ENCODE data around the genes LRRC23 and C1R.

DNA sequence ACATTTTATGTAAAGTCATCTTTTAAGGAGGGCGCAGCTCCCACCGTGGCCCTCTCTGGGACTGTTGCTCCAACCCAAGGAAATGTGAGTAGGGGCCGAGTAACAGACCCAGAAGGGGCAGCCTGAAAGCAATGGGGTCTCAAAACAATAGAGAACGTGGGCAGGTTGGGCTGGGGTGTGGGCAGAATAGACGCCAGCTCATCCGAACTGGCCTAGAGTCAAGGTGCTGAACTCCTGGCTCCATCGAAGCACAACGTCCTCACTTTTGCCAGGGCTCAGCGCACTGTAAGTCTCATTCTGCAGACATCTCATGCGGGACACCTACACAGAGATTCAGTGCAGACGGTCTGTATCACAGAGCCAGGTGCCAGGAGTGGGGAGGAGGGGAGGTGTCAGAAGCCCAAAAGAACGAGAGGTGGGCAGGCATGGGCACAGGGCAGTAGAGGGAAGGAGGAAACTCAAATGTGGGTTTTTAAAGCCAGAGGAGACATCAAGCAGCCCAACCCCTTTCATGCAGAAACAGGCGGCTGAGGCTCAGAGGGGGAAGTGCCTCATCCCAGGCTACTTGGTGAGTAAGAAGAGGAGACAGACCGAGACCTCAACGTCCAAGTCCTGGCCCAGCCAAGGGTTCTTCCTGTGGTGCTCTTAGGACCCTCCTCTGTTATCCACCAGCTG, 2.5 kb upstream of the LPAR5 start:
- PRO-cap, 3 experiments: no peak in any of the 3 experiments
- RAMPAGE, long total RNA: no peak
- RRBS, 2 experiments: no CpG with 5 or more reads among the region's 15 CpGs

DNA sequence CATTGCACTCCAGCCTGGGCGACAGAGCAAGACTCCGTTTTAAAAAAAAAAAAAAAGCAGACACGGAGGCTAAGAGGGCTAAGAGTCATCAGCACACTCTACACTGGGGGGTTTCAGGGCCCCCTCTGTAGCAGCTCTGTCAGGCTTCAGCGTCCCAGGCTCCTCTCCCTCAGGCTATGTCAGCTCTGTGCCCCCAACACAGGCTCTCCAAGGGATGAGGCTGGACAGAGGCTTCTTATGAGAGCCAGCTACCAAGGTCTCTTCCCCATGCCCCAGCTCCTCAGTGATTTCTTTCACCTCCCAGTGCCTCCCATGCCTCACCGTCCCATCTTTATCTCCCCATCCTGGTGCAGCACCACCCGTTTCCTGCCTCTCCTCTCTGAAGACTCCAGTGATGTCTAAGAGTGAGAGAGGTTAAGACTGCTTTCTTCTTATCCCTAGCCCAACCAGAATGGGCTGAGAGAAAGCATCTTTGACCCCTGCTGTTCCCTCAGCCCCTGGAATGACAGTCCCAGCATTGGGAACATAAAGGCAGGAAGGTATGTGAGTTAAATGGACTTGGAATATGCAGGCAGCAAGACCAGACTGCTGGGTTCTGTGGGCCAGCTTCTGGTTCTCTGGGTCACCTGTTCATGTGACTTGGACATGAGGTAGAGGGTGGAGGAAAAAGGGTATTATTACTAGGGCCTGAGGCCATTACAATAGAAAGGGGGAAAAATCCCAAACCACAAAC, 8.1 kb downstream of the MLF2 start:
- PRO-cap, 3 experiments: no peak in any of the 3 experiments
- RAMPAGE, long total RNA: no peak
- RRBS, 2 experiments: no CpG with 5 or more reads among the region's 6 CpGs

DNA sequence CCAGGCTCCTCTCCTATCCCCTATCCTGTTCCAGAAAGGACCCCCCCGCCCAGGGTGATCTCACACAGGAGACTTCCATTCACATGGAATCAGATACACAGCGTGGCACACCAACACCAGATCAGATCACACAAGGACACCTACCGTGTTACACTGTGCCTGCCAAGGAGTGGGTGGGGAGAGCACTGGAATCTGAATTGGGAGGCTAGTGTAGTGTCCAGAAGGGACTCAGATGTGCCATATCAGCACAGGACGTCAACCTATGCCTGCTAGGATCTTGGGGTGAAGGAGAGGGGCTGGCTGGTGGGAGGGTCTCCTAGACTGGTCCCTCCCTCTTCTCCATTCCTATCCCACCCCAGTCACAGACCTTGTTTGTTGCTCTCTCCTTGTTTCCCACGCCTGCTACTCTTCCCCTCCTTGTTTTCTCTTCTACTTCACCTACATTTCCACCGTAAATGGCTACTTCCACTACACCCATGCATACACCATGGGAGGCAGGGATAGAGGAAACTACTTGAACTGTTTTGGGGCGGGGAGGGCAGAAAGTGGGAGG, 2.4 kb downstream of the PTMS start:
- PRO-cap, 3 experiments: no peak in any of the 3 experiments
- RAMPAGE, long total RNA: no peak
- RRBS, 2 experiments: no CpG with 5 or more reads among the region's 7 CpGs

DNA sequence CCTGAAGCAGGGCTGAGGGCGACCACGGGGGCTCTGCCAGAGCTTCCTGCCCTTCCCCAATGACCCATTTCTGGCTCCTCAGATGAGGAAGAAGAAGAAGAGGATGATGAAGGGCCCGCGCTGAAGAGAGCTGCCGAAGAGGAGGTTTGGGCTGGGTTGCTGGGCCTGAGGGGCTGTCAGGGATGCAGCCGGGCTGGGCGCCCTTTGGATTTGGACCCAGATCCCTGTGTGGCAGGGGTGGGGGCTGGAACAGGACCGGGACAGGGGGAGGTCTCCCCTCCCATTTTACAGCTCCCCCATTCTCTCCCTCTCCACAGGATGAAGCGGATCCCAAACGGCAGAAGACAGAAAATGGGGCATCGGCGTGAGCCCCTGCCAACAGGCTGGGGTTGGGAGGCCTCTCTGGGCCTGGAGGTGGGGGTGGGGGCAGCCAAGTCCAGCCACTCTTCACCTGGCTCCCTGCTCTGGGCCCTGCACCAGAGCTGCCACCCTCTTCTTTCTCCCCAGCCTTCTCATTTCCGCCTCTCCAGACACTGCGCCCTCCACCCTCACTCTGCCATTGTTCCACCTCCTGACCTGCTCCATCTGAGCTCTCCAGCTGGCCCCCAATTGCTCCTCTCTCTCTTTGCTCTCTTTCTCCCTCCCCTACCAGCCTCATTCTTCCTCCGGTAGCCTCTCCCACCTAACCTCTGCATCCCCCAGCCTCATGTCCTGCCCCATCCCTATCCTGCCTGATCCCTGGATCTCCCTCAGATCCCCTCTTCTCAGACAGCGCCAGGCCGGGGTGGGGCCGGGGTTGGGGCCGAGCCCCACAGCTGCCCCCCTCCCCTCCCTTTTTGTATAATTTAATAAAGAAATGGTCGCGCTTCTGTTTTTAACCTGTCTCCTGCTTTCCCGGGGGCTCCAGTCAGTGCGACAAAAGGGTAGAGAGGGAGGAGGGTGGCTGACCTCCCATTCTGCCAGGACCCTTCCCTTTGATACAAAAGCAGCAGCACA, 1.9 kb upstream of the LAG3 start:
- PRO-cap, 3 experiments: no peak in any of the 3 experiments
- RAMPAGE, long total RNA: start-site peak on the minus strand centred at position 729 of the sequence, 60 bp wide, 9 and 7 reads in 2 replicates
- RRBS, 2 experiments: 77 to 78% methylated on average over 8 to 11 of the region's 23 CpGs

GRCh38 chr12:6779523-6780205, 7.3 kb downstream of the LAG3 start:
- PRO-cap, 3 experiments: no peak in any of the 3 experiments
- RAMPAGE, long total RNA: no peak
- RRBS, 2 experiments: no CpG with 5 or more reads among the region's 6 CpGs

DNA sequence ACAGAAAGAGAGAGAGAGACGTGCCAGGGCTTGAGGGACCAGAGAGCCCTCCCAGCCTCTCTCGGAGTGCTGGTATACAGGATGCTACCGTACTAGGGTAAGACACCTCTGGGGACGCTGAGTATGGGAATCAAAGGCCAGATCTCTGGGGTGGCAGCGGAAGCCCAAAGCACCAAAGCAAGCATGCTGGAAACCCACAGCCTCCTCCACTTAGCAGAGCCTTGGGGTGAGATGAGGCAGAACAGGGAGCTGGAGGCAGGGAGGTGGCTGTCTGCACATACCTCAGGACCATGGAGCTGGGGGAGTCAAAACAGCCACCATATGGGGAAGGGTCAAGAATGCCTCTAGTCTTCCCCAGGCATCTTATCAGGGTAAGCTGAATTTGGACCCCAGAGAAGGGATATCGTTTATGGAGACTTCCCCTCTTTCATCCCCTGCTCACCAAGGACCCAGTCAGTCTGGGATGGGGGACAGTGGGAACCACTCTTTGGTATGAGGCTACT, 3.7 kb downstream of the CD4 start:
- PRO-cap, 3 experiments: no peak in any of the 3 experiments
- RAMPAGE, long total RNA: no peak
- RRBS, 2 experiments: no CpG with 5 or more reads among the region's 6 CpGs

GRCh38 chr12:6870196-6870945, 2.7 kb downstream of the SPSB2 start:
- PRO-cap, 3 experiments: no peak in any of the 3 experiments
- RAMPAGE, long total RNA: no peak
- RRBS, 2 experiments: no CpG with 5 or more reads among the region's 6 CpGs

DNA sequence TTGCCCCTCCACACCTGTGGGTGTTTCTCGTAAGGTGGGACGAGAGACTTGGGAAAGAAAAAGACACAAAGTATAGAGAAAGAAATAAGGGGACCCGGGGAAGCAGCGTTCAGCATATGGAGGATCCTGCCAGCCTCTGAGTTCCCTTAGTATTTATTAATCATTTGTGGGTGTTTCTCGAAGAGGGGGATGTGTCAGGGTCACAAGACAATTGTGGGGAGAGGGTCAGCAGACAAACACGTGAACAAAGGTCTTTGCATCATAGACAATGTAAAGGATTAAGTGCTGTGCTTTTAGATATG, 12.7 kb upstream of the SPSB2 start:
- PRO-cap, 3 experiments: no peak in any of the 3 experiments
- RAMPAGE, long total RNA: no peak
- RRBS, 2 experiments: no CpG with 5 or more reads among the region's 6 CpGs

DNA sequence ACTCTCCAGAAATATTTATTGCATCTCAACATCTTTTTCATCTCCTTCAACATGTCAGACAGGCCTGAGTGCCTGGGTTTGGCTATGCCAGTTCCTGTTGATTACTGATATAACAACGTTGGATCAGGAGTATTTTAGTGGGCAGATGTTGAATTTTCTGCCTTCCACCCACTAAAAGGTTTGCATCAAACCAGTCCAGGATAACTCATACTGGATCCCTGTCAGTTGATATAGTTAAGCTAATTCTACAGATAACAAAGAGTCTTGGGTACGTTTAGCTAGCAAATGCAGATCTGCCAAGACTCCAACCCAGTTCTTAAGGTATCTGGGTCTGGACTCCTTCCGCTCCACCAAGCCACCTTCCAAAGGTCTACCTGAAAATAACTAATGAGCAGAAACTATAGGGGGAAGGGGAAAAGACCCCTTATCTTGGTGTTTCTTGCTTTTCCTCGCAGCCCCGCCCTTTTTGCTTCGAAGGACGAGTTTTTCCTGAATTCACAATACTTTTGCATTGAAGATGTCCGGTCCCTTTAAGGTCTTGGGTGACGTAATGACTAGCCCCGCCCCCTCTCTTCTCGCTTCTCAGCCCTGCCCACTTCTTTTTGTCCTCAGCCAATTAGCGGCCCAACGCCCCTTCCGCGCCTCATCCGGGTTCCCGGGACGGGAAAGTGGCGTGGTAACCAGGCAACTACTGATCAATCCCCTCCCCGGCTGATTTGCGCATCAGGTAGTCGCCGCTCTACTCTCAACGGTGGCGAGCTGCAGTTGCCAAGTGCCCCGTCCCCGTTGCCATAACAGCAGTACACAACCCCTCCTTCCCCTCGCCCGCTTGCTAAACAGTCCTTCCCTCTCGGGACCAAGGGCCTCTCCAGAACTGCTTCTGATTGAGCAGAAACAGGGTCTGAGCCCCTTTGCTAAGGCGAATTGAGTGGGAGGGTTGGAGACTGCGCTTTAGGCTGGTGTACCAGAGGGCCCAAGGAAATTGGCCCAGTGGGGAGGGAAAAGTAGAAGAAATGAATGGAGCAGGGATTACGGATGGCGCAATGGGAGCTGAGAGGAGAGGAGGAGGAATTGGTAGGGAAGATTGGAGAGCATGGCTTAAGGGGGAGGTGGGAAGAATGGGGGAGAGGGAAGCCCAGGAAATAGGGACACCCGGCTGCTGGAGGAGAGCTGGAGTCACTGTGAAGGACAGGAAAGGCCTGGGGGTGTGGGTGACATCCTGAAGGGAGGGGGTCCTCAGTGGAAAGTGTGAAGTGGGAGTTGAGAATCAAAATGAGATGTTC, at the start of gene LRRC23:
Gene LRRC23, plus strand, starts transcription at position 646 of the 1,283 bp plus-strand sequence.
- PRO-cap, 3 experiments: peak in 3 of 3 experiments; most common plus-strand start position 646 of the sequence (in 2); most common minus-strand start position 505 of the sequence (in 1)
- RAMPAGE, long total RNA: no peak
- RRBS, 2 experiments: 0 to 3% methylated on average over 7 of the region's 35 CpGs

DNA sequence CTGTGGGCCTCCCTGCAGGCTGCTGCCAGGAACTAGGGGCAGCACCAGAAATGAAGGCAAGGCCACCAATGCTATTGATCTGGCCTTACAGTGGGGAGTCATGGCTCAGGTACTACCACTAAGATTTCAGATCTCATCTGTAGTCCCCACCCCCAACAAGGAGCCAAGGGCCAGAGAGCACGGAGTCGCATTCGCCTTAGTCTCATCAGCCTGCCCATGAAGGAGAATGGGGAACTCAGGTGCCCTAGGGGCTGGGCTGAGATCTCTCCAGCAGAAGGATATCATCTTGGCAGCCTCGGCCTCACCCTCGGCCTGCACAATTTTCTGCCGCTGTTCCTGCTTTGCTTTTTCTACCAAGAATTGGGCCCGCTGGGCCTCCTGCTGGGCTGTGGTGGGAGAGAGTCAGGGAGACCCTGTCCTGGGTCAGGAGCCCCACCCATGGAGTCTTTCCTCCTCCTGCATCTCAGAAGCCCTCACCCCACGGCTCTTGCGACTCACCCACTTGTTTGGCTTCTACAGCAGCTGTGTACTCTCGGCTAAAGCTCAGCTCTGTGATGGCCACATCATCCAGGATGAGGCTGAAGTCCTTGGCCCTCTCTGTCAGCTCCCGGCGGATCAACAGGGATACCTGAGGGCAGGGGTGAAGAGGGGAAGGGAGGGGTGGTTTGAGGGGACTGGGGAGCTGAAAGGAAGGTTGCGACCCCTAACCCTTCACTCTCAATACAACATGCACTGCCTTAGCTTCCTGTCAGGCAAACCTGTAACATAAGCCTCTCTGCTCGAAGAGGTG, 2.9 kb downstream of the PHB2 start:
- PRO-cap, 3 experiments: no peak in any of the 3 experiments
- RAMPAGE, long total RNA: no peak
- RRBS, 2 experiments: no CpG with 5 or more reads among the region's 14 CpGs

DNA sequence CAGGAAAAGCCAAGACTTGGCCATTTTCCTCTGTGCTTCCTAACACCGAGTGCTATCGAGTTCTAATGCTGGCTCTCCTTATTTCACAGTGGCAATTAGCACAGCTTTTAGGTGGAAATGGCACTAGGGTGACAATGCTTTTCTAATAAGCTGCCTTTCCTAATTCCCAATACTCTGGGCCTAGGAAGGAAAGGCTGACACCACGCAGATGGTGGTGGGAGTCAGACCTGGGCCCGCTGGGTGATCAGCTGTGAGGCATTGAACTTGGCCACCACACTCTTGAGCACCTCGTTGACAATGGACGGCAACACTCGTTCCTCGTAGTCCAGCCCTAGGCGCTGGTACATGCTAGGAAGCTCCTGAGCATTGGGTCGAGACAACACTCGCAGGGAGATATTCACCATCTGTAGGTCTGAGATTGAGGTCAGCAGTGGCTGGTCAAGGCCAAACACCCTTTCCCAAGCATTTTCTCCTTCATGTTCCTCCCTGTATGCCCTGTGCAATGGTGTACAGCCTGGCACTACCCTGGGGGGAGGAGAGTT, 2.2 kb downstream of the PHB2 start:
- PRO-cap, 3 experiments: no peak in any of the 3 experiments
- RAMPAGE, long total RNA: no peak
- RRBS, 2 experiments: no CpG with 5 or more reads among the region's 11 CpGs

GRCh38 chr12:6970997-6971290, 231 bp downstream of the EMG1 start:
- PRO-cap, 3 experiments: no peak in any of the 3 experiments
- RAMPAGE, long total RNA: no peak
- RRBS, 2 experiments: no CpG with 5 or more reads among the region's 7 CpGs

- PRO-cap, 3 experiments: no peak in any of the 3 experiments
- RAMPAGE, long total RNA: no peak
- RRBS, 2 experiments: no CpG with 5 or more reads among the region's 23 CpGs
Measured at GRCh38 chr12:7038001-7038646, 19.8 kb upstream of the LPCAT3 start.

- PRO-cap, 3 experiments: peak in 3 of 3 experiments; most common plus-strand start chr12:7091890 (in 1); most common minus-strand start chr12:7092434 (in 3)
- RAMPAGE, long total RNA: no peak
- RRBS, 2 experiments: no CpG with 5 or more reads among the region's 23 CpGs
Measured at GRCh38 chr12:7091707-7092838, at the start of gene C1R. Gene C1R, minus strand, starts transcription at chr12:7092445.

DNA sequence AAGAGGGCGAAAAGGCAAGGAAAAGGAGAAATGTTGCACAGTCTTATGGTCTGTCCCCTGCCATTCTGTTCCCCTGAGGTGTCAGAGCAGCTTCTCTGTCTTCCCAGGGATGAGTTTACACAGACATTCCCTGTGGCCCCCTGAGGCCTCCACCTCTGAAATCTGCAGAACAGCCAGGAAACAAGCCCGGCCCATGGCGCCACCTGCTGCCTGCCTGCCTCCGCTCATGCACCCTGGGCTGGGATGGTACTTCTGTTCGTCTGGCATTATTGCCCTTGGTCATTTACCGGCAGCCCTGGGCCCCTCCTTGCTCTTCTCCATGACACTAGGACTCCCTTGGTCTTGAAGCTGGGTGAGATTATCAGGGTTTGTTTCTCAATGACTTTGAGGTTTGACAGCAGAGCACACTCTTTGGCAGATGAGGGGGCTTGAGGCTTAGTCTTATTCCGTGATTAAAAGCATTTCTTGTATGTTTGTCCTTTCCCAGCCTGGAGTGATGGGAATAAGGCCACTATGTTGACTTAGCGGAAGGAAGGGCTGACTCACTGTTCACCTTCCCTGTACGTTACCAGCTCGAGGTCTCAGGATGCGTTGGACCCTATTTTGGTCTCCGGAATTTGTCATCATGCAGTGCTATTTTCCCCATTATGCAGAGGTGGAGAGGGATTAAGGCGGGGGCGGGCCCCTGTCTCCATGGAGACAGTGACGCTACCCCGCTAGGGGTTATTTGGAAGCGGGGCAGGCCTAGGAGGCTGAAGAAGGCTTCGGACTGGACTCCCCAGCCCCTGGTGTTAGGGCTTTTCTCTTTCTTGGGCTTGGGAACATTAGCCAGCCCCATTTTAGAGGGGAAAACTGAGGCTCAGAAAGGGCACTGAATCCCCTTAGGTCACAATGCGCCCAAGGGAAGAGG, 772 bp upstream of the PEX5 start:
- PRO-cap, 3 experiments: peak in 2 of 3 experiments; most common plus-strand start position 727 of the sequence (in 1); most common minus-strand start position 495 of the sequence (in 1)
- RAMPAGE, long total RNA: no peak
- RRBS, 2 experiments: 10 to 14% methylated on average over 5 of the region's 19 CpGs

DNA sequence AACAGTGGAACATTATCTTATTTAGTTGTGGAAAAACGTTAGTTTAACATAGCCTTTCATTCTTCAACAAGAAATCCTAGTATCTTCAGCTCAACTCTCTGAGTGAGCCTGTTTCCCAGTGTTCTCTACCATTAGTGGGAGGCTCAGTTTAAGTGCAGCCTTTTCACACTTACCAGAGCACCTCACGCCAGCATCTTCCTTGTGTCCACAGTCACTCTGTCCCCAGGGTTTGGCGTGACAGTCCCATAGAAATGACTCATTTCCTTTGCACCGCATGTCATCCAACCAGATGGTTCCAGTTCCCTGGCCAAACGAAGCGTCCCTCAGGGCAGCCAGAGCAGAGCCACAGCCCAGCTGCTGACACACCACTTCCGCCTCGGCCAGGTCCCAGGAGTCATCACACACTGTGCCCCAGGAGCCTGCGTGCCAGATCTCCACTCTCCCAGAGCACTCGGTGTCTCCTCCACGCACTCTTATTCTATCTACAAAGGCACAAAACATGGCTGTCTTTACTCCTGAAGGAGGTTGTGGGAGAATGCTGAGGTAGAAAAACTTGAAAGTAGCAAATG, 65.4 kb downstream of the ACSM4 start:
- PRO-cap, 3 experiments: peak in 2 of 3 experiments; most common plus-strand start position 429 of the sequence (in 1); most common minus-strand start position 201 of the sequence (in 1)
- RAMPAGE, long total RNA: no peak
- RRBS, 2 experiments: no CpG with 5 or more reads among the region's 11 CpGs

- PRO-cap, 3 experiments: no peak in any of the 3 experiments
- RAMPAGE, long total RNA: no peak
- RRBS, 2 experiments: no CpG with 5 or more reads among the region's 2 CpGs
Measured at GRCh38 chr12:7502204-7502963, 1.2 kb downstream of the CD163 start.

DNA sequence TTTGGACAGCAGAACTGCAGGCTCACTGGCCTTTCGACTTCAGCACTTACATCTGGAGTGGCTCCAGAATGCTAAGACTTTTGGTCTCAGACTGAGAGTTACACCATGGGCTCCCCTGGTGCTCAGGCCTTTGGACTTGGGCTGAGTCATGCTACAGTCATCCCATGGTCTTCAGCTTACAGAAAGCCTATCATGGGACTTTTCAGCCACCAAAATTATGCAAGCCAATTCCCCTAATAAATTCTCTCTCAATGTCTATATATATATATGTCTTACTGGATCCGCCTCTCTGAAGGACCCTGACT, 9.0 kb upstream of the CD163 start:
- PRO-cap, 3 experiments: no peak in any of the 3 experiments
- RAMPAGE, long total RNA: no peak
- RRBS, 2 experiments: no CpG with 5 or more reads among the region's 2 CpGs

GRCh38 chr12:7847508-7848049, 25.1 kb downstream of the SLC2A14 start:
- PRO-cap, 3 experiments: no peak in any of the 3 experiments
- RAMPAGE, long total RNA: no peak
- RRBS, 2 experiments: no CpG with 5 or more reads among the region's 4 CpGs

GRCh38 chr12:7928825-7929761, 6.9 kb downstream of the SLC2A3 start:
- PRO-cap, 3 experiments: no peak in any of the 3 experiments
- RAMPAGE, long total RNA: no peak
- RRBS, 2 experiments: no CpG with 5 or more reads among the region's 8 CpGs